GM12891 (cell line): ENCODE measurements around the gene MAP3K21.

- RRBS, result 1% methylated on average over 9 of the region's 44 CpGs
Observed at GRCh38 chr1:231627074-231627895, 695 bp downstream of the DISC1 start.

- RRBS, result no CpG with 5 or more reads among the region's 4 CpGs
Observed at GRCh38 chr1:231636081-231636552, 9.5 kb downstream of the DISC1 start.

DNA sequence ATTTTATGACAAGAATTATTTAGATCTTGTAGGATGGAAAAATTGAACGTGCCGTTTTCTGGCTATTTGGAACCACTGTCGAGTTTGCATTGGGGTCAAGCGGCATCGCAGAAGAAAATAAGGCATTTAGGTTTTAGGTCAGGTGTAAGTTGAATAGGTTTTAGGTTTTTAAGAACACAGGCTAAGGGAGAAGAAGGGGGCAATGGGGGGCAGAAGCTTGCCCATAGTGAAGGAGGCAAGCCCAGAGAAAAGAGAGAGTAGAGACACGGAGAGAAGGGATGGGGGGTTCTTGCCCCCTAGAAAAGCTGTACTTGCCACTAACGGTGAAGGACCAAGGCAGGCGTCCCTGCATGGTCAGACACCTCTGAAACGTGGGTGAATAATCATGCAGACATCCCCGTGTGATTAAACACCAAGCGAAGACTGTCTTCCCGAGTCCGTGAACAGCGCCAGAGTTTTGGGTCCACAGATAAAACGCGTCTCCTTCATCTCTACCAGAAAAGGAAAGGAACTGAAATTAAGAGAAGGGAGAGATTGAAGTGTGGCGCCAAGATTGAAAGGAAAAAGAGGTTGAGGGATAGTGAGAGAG is 208.0 kb downstream of the DISC1 start:
- RRBS, result no CpG with 5 or more reads among the region's 17 CpGs

DNA sequence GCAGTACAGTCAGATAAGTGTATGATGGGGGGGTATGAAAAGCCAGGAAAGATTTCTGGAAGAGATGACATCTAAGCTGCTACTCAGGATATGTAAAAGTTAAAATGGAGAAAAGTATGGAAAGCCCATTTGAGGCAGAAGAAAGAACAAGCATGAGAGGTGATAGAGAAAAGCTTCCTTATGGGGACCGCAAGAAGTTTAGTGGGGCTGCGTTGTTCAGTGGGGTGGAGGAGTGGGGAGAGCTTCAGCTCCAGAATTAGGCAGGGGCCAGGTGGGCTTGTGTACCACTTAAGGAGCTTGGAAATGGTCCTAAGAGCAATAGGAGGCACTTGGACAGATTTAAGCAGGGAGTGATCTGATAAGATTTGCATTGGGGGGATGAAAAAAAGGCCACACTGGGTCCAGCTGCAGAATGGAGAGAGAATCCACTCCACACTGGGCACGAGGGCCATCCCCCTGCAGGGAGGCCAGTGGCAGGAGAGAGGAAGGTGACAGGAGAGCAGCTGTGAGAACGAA is 216.6 kb downstream of the DISC1 start:
- RRBS, result no CpG with 5 or more reads among the region's 4 CpGs

DNA sequence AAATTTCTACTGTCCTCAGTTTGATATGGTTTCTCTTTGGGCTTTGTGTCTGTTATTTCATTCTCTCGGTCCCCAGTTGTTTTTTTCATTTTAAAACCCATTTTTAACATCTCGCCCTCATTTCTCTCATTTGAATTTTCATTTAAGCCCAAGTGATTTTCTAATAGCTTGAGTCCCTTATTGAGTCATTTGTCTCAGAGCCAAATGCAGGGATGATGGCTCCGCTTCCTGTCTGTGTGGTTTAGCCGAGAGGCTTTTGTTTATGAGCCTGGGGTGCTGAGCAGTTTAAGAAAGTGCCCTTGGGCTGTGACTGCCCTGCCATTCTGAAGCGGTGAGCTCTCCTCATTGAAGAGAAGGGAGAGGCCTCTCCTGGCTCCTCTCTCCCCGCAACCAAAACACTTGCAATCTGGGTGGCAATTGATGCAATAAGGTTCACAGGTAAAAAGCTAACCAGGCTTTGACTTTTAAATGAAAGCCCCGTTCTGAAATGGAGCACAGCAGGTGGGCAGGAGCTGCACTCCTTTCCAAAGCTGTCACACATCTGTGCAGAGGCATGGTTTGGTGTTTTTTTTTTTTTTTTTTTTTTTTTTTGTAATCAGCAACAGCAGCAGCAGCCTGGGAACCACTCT is 403.8 kb downstream of the SIPA1L2 start:
- RRBS, result no CpG with 5 or more reads among the region's 7 CpGs

GRCh38 chr1:232513826-232514449 is 116.0 kb downstream of the SIPA1L2 start:
- RRBS, result no CpG with 5 or more reads among the region's 21 CpGs

- RRBS, result no CpG with 5 or more reads among the region's 3 CpGs
Observed at GRCh38 chr1:232596160-232596732, 33.7 kb downstream of the SIPA1L2 start.

GRCh38 chr1:232628036-232628481 is 1.9 kb downstream of the SIPA1L2 start:
- RRBS, result no CpG with 5 or more reads among the region's 4 CpGs

DNA sequence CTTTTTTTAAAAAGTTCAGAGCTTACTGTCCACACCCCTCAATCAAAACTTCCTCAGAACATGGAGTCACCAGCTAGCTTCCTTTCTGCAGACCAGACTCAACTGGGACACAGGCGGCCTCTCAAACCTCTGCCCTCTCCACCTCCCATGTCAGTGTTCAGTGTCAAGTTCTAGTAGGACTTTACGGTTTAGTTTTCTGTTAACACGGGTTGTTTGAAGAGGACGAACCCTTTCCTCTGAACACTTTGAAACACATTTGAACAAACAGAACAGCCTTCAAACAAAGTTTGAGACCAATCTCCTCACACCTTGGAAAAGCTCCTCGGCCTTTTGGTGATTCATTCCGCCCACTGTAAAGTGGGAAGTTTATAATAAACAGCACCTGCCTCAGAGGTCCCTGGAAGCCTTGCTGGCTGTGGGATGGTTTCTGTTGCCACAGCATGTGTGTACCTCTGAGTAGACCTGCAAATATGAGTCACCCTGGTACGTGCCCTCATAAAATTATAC is 48.4 kb upstream of the SIPA1L2 start:
- RRBS, result no CpG with 5 or more reads among the region's 7 CpGs

DNA sequence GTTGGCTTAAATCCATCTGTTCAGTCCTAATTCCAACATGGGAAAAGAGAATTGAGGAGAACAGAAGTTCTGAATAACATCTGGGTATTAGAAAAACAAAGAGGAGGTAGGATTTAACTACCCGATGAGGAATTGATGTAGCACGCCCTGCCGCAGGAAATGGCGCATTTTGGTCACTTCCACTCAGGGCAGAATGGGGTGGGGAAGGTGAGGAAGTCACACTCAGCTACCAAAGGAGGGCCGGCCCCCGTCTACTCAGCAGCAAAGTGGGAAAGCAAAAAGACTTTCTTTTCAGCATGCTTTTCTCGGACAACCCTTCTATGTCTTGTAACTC is 60.3 kb upstream of the SIPA1L2 start:
- RRBS, result no CpG with 5 or more reads among the region's 7 CpGs

GRCh38 chr1:233098124-233098514 is 147.7 kb downstream of the NTPCR start:
- RRBS, result no CpG with 5 or more reads among the region's 1 CpG

DNA sequence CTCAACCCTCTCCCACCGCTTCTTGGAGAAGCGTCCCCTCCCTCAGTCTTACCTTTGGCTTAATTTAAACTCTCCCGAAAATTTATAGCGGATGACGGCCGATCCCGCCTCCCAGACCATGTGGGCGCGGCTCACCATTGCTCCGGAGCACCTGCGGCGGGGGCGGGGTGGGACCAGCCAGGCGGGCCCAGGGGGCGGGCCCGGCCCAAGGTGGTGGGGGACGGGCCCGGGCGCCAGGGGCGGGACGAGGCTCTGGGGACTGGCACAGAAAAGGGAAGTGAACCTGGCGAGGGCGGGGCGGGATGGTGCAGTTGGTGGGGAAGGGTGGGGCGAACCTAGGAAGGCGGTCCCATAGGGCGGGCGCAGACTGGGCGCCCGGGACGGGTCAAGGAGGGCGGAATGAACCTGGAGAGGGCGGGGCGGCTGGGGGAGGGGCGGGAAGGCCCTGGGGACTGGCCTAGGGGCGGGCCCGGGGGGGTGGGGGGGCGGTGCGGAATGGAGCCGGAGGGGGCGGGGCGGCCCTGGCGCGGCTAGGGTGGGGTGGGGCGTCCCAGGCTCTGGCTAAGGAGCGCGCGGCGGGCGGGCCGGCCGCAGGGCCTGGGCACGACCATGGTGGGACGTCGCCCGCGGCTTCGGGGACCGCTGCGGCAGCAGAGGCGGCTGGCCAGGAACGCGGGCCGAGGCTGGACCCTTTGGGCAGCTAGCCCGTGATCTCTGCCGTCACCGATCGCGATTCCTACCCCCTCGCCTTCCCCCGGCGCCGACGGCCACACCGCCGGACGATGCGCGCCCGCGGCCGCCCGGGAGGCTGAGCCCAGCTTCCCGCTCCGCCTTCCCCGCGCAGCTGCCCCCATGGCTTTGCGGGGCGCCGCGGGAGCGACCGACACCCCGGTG is at the start of gene MAP3K21:
TSS of gene MAP3K21 (plus strand) at position 548 of the 894 bp plus-strand sequence.
- RRBS, result 2% methylated on average over 28 of the region's 94 CpGs

GRCh38 chr1:233332004-233332583 is 4.6 kb downstream of the MAP3K21 start:
- RRBS, result no CpG with 5 or more reads among the region's 9 CpGs

- RRBS, result no CpG with 5 or more reads among the region's 3 CpGs
Observed at GRCh38 chr1:233341051-233341340, 13.5 kb downstream of the MAP3K21 start.

- RRBS, result no CpG with 5 or more reads among the region's 2 CpGs
Observed at GRCh38 chr1:233655610-233655819, 41.6 kb downstream of the KCNK1 start.

- RRBS, result no CpG with 5 or more reads among the region's 13 CpGs
Observed at GRCh38 chr1:234373817-234374356, 631 bp downstream of the COA6 start.

DNA sequence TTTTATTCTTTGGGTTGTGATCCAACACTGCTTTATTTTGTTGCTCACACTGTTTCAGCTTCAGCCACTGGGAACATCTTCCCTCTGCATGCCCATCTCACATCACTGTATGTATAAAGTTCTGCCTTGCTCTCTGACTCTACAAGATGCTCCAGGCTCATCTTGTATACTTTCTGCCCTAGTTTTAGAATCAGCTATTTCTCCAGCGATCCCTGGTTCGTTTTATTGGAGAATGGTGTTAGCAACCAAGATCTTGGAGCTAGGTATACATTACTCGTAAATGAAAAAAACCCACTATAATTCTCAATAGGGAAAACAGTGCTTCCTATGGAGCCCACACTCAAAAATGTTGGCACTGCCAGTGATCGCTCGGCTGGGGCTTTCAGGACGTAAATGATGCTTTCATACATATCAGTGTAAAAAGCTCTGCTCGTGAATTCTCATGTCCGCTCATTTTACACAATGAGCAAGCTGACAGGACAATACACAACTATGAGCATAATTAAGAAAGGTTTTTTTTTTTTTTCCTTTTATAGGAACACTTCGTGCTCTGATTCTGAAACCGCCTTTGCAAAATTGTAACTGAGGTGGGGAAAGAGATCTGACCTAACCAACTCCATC is 34.5 kb downstream of the COA6 start:
- RRBS, result no CpG with 5 or more reads among the region's 10 CpGs

DNA sequence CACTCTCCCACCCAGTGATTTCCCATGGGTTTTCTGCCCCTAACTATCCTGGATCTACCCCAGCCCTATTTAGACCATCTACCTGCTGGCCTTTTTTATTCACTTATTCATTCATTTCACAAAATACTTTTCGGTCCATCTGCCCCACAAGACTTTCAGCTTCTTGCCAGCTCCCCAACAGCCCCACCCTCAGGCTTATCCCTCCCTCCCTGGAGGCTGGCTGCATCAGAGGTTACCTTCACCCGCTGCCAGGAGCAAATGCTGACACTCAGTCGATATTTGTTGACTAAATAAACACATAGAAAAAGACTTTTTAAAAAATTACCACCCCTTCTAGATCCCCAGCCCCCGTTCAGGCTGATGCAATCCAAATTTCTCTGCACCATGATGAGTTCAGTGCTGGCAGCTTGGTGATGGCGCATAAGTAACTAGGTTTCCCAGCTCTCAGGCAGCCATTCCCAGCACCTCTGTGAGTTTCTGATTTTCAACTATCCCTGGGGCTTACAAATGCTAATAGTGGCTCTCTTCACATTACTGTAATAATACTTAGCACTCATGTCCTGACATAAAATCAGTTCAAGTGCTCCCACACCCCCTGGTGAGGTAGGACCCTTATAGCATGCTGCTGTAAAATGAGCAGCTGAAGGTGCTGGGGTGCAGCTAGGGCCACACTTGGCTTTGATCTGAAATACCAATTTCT is 30.8 kb upstream of the TARBP1 start:
- RRBS, result no CpG with 5 or more reads among the region's 5 CpGs

DNA sequence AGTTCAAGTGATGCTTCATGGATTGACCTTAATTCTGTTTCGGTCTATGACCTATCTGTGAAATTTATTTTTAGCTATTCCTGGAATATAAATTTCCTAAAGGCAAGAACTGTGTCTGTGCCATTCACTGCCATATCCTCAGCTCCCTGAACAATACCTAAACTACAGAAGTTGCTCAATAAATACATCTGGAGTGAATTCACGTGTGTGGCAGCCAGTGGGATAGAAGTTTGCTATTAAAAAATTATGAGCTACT is 39.5 kb upstream of the TARBP1 start:
- RRBS, result no CpG with 5 or more reads among the region's 2 CpGs

DNA sequence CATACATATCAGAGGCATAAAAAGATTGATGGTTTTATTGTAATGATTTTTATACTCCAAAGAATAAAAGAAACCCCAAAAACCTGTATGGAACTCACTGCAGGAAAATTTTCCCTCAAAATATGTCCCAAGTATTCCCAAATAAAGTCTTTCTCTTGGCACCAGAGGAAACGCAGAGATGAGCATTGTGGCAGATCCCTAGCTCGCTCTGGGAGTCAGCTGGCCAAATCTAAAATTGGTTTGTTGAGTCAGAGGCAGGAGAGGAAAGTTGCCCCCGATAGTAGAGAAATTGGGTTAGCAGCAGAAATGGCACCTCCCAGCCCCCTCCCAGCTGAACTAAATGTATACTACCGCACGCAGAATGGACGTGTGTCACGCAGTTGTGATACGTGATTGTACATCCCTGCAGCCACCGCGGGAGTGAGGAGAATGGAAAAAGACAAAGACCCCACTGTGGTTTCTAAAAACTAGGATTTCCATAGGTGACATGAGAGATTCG is 39.9 kb upstream of the TARBP1 start:
- RRBS, result no CpG with 5 or more reads among the region's 11 CpGs